Progenitor cell of endocrine pancreas (in vitro differentiated cells): ENCODE data around the genes NPIPB4, CDR2 and HS3ST2.

- PRO-cap, result no peak
Observed at GRCh38 chr16:20216887-20217388, 110.4 kb downstream of the GP2 start.

DNA sequence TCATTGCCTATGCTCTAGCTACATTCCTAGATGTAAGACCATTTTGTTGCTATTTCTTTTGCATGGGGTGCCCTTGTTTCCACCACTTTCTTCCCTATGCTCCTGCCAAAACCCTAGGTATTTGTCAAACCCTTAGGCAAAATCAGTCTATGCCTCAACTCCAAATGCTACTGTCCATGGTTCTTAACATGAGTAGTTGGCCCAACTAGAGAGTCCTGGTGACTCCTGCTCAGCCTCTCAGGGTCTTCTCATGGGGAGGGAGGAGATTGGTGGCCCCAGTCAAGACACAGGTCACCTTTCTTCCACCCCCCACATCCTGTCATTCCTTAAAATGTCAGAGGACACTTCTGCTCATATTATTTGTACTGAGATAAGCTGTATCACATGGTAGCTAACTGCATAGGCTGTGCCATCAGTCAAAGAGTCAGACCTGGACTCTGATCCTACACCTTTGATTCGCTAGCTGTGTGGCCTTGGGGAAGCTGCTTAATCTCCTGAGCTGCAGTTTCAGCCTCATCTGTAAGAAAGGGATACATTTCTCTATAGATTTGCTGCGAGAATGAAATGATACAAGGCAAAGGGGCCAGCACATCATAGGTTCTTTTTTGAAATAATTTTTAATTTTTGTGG, 15.0 kb downstream of the ACSM5 start:
- PRO-cap, result no peak

DNA sequence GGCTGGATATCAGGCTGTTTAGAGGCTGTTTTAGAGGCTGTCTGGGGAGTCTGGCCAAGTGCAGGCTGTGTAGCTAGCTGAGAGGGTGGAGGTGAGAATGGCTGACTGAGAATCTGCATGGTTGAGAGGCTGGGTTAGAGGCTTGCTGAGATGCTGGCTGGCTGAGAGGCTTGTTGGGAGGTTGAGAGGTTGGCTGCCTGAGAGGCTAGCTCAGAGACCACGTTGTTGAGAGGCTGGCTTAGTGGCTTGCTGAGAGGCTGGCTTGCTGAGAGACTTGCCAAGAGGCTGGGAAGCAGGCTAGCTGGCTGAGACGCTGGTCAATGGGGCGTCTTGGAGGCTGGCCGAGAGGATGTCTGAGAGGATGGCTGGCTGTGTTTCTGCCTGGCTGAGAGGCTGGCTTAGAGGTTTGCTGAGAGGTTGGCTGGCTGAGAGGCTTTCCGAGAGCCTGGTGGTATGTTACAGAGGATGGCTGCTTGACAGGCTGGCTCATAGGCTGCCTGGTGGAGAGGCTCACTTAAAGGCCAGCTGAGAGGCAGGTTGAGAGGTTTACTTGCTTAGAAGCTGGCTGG, 36.7 kb upstream of the ACSM2B start:
- PRO-cap, result no peak

DNA sequence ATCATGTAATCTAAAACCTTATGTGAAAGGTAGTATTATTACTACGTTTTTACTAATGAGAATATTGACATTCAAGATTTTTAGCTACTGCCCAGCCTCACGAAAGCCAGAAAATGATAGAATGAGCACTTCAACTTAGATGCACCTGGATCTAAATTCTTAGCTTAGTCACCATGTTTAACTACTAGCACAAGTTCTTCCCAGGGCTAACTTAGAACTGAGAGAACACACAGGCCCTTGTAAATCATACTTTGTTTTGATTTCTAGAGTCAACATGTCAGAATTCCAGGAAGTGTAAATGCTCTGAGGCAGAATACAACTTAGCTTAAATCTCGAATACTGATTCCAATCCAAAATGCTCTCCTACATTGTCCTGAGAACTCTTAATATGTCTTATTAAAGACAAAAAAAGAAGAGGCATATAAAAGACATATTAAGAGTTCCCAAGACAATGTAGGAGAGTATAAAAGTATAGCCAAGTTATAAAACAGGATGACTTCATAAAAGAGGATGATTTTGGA, 6.8 kb upstream of the ACSM1 start:
- PRO-cap, result no peak

DNA sequence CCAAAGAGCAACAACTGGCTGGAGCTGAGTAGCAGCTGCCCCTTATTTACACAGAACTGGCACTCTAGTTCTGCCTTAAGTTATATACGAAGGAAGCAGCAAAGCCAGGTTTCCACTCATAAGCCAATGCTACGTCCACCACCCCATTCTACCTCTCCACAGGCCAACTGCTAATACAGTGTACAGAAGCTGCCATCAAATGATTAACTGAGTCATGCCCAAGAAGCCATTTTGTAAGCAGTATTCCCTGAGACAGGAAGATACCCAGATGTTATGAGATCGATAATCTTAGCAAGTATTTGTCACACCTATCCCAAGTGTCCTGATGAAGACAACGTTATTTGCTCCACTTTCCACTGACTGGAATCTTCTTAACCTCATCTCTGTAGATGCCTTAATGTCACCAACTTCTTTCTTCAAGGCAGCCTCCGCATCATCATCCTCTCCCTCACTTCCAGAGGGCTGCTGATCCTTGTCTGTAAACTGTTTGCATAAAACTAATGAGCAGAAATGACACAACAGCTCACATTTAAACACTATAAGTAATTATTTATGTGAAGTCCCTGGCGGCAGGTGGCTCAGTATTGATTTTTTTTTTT, 2.9 kb downstream of the THUMPD1 start:
- PRO-cap, result no peak

DNA sequence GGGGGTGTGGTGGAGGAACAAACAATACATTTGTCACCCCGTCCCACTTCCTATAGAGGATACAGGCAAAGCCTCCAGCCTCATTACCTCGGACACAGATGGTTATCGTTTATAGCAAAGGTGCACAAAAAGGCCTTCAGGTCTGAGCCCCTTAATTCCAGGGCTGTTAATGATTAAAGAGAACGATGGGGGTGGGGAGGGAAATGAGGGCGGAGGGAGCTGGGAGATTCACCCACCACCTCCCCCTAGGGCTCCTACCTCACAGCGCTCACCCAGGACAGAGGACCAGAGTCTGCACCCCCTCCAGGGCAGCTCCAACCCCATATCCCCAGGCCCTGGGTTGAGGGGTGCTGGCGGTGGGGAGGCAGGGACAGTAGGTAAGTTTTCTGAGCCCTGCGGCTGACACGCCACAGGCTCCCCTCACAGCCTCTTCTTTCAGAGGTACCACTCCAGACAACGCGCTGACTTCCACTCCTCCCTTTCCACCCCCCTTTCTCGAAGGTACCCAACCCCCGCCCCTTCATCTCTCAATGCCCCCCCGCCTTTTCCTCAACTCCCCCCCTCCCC, 447 bp downstream of the DCUN1D3 start:
- PRO-cap, result bidirectional peak, plus-strand start at position 257 of the sequence, minus-strand start at position 100 of the sequence

- PRO-cap, result no peak
Observed at GRCh38 chr16:21857648-21857989, at the start of gene NPIPB4. Gene NPIPB4, minus strand, starts transcription at chr16:21857756.

DNA sequence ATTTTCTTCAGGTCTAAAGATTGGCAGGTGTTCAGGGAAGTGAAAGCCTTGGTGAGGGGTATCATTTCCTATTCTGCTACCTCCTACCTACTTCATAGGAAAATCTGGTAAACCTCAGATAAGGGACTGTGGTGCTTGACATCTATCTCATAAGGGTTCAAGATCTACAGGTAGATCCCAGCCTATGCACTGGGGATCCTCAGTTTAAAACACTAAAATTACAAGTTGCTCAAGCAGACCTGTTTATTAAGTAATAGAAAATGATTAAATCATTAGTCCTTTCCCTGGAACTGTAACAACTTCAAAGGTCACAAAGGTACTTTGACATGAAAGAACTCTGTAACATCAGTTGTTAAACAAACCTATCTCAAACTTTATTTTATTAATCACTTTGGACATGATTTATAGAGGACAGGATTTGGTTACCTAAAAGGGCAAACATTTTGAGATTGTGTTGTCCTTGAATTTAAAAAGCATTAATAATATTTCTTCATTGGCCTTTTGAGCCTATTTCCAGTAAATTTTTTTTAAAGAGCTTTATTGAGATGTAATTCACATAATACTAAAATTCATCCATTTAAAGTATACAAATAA, 6.6 kb downstream of the MOSMO start:
- PRO-cap, result no peak

GRCh38 chr16:22037982-22038543, 30.2 kb downstream of the MOSMO start:
- PRO-cap, result no peak

DNA sequence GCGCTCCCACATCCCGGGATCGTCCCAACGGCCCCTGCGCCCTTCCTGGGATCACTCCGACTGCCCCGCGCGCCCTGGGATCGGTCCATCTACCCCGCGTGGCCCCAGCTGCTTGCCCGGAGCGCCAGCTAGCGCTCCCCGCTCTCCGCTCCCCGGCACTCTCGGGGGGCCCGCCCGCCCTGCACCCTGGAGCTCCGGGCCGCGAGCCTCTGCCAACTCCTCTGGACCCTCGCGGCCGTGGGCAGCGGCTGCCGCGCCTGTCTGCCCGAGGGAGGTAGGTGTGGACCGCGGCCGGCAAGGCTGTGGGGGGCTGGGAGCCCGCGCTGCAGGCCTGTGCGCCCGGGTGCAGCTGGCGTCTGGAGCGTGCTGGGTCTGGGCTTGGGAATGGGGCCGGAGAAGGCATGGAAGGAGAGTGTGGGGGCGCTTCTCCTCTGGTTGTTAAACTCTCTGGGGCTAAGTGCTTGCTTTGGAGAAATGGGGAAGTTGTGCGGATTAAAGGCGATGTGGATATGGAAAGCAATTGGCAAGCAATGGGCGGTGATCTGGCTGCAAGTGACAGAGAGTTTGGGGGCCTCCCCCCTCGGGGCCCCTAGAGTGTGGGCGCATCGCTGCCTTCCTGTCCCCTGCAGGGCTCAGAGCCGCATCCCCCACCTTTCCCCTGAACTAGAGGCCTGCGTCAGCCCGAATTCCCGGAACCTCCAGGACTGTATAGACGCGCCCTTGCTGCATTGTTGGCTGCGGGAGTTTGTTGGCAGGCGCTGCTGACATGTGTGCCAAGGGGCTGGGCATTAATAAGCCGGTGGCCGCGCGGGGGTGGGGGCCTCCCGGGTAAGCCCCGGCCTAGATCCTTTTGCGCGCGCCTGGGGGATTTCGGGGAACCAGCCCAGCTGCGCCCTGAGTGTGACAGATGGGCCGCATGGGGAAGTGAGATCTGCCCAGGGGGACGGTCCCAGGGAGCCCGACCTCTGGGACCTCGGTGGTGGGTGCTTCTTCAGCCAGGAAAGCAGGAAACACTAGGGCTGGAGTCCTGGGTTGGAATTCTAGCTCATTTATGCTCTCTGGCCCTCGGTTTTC, 665 bp downstream of the EEF2K start:
- PRO-cap, result no peak

DNA sequence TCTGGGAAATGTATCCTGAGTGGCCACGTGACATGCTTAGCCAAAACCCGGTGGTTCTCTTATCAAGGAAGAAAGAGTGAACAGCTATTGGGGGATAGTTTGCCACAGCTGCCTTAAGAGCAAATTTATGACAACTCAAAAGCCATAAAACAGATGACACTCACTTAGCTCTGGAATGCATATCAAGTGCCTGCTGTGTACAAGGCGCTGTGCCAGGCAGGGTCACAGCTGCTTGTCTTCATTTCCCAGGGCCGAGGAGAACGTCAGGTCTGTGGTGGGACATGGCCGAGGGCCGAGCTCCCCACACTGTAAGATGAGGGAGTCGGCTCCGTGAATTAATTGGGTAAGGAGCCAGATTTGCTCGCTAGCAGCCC, 14.0 kb downstream of the EEF2K start:
- PRO-cap, result no peak

DNA sequence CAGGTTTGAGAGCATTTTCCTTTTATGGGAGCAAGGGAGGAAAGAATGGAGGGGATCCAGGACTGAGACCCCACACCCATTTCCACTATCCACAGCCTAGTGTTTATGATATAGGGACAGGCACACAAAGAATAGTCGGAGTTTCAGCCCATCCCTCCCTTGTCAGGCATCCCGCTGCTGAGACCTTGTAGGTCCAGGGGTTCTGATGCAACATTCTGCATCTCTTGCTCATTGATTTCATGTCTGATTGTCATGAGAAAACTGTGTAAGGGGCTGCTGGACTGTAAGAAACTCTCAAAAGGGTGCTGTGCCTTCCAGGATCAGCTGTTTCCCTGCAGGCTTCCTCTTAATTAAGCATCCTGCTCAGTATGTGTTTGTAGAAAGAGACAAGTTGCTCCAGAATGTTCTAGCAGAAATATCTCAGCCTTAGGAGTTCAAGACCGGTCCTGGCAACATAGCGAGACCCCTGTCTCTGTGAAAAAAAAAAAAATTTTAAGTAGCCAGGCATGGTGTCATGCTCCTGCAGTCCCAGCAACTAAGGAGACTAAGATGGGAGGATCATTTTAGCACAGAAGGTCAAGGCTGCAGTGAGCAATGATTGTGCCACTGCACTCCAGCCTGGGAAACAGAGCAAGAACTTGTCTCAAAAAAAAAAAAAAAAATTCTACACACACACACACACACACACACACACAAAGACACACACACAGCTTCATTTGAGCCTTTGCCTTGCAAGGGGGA, 5.2 kb upstream of the POLR3E start:
- PRO-cap, result no peak

GRCh38 chr16:22357103-22357571, 17.3 kb downstream of the CDR2 start:
- PRO-cap, result no peak

- PRO-cap, result bidirectional peak, plus-strand start at chr16:22374460, minus-strand start at chr16:22374028; bidirectional peak, plus-strand start at chr16:22374864, minus-strand start at chr16:22374617; unidirectional peak, minus-strand start at chr16:22375090
Observed at GRCh38 chr16:22374225-22375373, at the start of gene CDR2. Gene CDR2, minus strand, starts transcription at chr16:22374619.

- PRO-cap, result no peak
Observed at GRCh38 chr16:22606435-22606977, 95.8 kb downstream of the NPIPB5 start.

DNA sequence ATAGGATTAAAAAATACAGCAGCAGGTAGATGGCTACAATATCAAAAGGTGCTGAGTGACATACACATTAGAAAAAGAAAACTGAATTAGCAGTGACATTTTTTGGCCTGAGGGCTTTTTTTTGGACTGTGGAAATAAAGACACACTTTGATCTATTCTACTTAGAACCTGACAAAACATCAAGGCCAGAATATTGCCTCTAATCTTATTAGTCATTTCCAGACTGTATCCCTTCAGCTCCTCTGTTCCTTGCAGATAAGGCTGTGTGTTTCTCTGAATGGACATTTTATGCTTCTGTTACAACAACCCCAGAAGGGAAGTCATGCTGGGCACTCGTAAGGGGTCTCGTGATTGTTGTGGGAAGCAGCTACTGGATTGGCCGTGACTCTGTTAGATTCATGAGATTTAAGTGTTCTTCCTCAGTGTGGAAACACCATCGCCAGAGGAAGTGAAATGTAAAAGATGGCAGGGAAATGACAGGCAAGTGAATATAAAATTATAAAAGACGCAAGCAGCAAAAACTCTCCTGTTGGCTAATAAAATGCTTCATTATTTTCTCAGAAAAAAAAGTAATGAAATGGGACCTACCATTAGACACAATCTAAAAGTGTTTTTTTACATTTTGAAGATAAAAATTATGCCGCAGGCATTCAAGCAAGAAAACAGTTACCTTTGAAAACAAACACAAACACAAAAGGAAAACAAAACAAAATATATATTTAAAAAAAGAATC, 31.6 kb upstream of the HS3ST2 start:
- PRO-cap, result no peak

DNA sequence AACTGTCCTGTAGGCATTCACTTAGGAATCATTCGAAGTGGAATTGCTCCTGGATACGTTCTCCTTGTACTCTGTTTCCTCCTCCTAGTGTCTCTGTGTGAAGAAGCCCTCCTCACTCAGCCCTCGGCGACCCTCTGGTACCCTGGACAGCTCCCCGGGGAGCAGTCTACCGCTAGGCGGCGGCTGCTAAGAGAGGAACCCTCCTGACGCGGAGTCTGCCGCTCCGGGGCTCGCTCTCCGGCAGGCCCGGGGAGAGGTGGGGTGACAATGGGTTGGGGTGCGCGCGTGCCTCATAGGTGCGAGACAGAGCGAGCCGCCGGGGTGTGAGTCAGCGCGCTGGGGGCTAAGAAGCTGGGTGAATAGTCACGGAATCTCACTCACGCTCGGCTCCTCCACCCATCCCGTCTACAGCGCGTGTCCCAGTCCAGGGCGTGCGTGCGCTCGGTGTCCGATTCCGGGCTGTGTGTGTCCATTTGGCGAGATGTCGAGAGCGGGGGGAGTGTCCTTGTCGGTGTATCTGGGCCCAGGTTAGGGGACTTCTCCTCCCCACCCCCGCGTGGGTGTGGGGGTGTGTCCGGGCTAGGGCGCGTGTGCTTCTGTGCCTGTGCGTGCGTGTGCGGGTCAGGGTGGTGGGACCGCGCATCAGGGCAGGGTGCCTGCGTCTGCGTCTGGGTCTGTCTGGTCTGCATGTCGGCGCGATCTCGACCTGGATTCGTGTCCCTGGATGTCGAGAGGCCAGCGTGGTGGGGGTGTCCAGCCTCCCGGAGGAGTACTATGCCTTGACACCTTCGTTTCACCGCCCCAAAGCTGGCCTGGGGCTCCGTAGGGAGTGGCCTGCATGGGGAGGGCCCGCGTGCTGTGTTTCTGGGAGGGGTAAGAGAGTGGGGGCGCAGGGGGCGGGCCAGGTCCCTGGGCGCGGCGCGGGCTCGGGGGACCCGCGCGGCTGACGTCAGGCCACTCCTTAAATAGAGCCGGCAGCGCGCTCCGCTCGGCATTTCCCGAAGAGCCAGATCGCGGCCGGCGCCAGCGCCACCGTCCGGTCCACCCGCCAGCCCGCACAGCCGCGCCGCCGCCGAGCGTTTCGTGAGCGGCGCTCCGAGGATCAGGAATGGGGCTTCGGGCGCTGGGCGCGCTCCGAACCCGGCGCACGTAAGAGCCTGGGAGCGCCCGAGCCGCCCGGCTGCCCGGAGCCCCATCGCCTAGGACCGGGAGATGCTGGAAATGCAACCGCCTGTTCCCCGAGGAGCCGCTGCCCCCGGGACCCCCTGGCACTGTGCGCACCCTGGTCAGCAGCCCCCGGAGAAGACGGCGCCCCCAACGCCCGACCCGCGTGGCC, at the start of gene HS3ST2:
TSS of gene HS3ST2 (plus strand) at position 991 of the 1,336 bp plus-strand sequence.
- PRO-cap, result unidirectional peak, plus-strand start at position 995 of the sequence

GRCh38 chr16:23090565-23090910, 58.7 kb downstream of the USP31 start:
- PRO-cap, result no peak

GRCh38 chr16:23494082-23494635, 16.1 kb downstream of the GGA2 start:
- PRO-cap, result no peak

DNA sequence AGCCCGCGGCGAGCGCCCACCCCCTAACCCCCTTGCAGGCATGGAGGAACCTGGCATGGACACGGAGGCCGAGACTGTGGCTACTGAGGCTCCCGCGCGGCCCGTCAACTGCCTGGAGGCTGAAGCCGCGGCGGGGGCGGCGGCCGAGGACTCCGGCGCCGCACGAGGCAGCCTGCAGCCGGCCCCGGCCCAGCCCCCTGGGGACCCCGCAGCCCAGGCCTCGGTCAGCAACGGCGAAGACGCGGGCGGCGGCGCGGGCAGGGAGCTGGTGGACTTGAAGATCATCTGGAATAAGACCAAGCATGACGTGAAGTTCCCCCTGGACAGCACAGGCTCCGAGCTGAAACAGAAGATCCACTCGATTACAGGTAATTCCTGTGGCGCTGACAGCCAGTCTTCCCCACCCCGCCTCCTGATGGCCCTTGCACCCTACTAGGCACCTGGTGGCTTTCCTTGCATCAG, 416 bp downstream of the UBFD1 start:
- PRO-cap, result bidirectional peak, plus-strand start at position 227 of the sequence, minus-strand start at position 85 of the sequence